Right common carotid artery plus branches (tissue), 1 donor: ENCODE measurements around a stretch of chr1.

DNA sequence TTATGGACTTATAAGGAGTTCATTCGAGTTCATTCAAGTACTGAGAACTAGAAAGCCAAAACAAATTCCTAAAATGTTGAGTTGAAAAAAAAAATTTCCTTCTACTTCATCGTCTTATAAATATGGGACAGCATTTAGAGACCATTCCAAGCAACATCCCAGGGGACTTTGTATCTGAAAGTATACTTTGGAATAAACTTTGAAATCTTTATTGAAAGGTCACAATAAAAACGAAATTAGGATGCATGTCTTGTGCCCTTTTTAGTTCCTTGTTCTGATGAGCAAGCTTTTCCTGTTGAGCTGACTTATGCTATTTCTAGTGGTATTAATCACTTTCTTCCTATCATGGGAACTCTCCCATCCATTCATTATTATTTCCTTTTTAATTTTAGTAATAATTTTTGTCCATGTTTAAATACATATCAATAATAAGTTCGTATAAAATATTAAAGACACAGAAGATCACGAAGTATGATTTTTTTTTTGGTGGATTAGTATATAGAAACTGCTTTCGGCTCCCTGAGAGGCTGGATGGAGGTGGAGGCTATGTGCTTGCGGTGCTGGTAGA is 4.0 kb upstream of the GBP2 start:
- PRO-cap: no peak

- PRO-cap: no peak
Measured at GRCh38 chr1:89286548-89287420, 14.1 kb upstream of the GBP5 start.

DNA sequence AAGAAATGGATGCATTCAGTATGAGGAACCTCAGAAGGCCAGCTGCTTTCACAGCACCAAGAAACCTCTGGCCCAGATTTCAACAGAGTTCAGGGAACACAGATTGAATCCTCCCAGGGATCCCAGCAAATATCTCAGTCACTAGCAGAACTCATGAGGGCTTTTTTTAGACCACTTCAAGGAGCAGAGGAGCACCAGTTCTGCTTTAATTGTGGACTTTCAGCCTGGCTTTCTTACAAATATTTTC is 6.5 kb upstream of the LRRC8B start:
- PRO-cap: no peak

DNA sequence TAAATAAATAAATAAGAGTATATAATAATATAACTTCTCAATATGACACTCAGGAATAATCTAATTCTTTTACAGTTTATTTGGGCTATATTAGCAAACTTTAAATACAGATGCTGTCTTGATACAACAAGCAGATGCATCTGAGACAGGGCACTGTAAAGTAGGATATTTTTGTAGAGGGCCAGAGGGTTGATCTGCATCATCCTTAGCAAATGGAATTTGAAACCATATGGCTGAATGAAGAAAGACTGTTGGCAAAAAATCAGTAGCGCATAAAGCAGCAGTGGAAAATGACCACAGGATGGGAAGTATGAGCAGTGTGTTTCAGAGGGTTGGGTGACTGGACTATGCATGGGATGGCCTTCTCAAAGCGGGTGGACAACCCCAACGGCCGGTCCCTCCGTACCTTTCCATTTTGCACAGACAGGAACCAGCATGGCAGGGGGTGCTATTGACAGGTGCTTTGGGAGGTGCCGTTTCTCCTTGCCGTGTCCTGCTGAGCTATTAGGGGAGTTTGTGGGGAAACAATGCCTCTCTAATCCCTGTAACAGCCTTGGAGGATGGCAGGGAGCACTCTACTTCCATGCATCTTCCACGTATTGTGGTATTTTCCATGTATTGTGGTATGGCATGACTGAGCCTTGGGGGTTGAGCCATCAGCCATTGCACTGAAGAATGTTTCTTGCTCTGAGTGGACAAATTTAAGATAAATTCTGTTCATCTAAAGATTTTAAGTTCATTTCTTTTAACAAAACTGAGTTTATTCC is 5.9 kb downstream of the LRRC8B start:
- PRO-cap: no peak

DNA sequence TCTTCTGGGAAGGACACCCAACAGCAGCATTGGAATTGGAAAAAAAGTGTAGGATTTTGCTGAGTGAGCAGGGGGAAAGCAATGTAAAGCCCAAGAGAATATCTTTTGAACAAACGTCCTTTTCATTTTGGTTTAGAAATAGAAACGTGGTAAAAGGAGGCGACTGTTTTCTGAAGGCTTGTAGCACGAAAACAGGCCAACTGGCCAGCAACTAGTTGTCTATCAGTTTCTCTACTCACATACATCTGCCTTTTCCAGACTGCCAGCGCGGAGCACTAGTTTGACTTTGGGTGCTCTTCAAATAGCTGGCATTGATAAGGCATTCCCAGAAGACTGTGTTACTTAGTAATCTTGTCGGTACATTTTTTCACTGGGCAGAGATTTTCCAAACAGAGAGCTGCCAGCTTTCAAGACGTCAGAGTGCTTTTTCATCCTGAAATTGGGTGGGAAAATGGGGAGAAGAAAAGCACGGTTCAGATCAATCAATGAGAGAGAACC is 1.1 kb upstream of the LRRC8C start:
- PRO-cap: no peak

DNA sequence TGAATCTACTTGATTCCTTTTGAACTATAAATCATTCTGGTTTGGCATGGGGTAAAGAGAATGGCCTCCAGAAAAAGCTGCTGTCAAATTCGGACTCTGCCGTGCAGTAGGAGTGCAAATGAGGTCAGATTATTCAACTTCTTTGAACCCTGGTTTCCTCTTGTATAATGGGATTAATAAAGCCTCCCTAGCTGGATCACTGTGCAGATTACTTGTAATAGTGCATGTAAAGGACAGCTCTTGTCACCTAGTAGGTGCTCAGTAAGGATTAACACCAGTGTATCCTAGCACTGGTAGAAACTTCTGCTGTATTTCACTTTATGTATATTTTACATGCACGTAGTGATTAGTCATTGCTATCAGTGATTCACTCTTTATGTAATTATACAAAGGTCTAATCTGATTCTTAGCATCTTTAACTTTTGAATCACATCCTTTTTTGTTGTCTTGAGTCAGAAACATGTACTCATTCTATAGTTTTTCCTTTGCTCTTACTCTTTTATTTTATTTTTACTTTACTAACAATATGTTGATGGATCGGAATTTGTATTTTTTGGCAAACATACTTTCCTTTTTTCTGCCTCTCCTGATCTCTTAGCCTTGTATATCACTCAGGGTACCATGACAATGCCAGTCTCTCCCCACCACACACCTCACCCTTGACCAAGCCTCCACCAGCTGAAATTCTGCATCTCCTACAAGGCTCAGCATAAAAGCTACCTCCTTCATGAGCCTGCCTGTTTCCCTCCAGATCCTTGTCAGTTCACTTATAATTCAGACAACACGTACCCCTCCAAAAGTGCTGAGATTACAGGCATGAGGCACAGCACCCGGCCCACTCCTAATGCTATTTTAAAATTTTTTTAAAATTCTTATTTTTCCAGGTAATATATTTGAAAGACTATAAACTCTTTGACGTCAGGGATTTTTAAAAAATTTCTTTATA is 3.3 kb downstream of the LRRC8C start:
- PRO-cap: no peak

GRCh38 chr1:89657713-89658440 is 25.0 kb downstream of the LRRC8C start:
- PRO-cap: no peak

DNA sequence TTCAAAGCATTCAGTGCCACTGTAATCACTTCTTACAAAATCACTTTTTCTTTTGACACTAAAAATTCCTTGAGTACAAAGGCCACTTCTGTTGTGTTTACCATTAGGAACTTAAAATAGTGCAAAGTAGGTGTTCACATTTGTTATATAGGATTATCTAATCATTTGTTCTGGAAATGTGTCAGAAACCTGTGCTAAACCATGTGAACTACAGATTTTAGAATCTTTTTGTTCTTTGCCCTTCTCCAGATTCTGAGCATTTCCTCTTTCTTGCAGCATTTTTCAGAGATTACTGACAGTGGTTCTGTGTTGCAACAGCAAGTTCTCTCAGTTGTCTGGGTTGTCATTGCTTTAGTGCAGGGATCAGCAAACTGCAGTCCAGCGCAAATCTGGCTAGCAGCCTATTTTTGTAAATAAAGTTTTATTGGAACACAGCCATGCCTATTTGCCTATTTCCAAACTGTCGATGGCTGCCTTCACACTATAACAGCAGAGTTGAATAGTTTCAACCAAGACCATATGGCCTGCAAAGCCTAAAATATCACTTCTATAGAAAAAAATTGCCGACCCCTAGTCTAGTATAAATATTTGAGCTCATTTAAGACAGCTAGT is 66.4 kb upstream of the LRRC8D start:
- PRO-cap: no peak

GRCh38 chr1:89836766-89837449 is 16.1 kb downstream of the LRRC8D start:
- PRO-cap: no peak

DNA sequence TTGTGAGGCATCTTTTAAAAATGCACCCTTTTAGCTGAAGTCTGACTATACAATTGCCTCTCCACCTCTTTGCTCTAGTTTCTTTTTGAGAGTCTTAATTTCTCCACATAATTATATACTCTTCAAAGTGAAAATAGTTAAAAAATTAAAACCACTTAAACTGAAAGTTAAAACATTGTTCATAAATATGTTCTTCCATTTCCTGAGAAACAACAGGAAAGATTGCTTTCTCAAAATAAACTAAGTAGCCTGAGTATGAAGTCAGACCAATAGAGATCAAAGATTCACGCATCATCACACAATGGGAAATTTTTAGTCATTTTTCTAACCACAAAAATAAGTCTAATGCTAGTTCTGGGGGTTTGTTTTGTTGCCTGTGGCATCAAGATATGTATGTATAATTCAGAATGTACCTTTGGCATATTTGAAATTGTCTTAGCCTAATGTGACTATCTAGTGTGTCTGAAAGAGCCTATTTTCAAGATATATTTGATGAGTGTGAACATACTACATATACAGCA is 34.8 kb downstream of the LRRC8D start:
- PRO-cap: no peak

- PRO-cap: no peak
Measured at GRCh38 chr1:91017241-91017553, 4.6 kb downstream of the ZNF644 start.

DNA sequence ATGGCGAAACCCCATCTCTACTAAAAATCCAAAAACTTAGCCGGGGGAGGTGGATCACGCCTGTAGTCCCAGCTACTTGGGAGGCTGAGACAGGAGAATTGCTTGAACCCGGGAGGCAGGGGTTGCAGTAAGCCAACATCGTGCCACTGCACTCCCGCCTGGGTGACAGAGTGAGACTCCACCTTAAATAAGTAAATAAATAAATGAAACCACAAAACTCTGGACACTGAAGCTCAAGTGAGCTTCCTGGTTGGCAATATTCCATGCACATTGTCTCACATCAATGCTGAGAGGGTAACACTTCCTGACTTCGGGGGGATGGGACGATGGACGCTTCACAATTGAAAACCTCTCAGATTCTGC is 69.9 kb upstream of the ZNF644 start:
- PRO-cap: no peak

- PRO-cap: bidirectional peak, plus-strand start at chr1:91731069, minus-strand start at chr1:91730824
Measured at GRCh38 chr1:91730731-91731287, 155.1 kb downstream of the TGFBR3 start.

- PRO-cap: bidirectional peak, plus-strand start at chr1:91736338, minus-strand start at chr1:91736265
Measured at GRCh38 chr1:91736034-91736580, 149.8 kb downstream of the TGFBR3 start.

GRCh38 chr1:91757832-91758086 is 128.2 kb downstream of the TGFBR3 start:
- PRO-cap: unidirectional peak, minus-strand start at chr1:91757929

DNA sequence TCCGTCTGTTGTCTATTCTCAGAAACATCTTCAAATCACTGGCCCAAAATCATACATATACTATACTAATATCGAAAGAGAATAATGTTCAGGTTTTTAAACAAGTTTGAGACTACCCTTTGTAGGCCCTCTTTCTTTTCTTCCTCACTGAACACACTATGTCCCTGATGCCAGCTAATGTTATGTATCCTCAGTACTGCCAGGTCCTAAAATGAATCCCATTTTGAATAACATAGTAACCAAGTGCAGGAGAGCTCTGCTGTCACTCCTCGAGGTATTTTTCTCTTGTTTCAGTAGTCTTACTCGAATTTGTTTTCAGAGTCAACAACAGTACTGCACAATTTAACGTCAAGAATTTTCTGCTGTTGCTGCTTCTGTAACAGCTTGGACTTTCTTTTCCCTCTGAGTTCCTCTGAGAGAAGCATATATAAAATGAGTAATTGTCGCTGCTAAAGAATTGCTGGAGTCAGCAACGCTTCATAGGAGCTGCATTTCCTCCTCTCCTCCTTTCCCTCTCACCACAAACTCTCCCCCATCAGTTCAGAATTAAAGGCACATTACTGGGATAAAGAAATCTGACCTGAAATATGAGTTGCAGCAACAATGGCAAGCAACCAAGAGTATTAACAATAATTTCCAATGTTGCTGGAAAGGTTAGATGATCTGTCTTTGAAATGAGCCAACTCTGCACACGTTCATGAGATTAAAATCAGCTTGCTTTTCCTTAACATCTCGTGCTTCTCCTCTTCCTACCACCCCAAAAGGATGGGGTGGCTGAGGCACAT is 90.5 kb downstream of the TGFBR3 start:
- PRO-cap: no peak

DNA sequence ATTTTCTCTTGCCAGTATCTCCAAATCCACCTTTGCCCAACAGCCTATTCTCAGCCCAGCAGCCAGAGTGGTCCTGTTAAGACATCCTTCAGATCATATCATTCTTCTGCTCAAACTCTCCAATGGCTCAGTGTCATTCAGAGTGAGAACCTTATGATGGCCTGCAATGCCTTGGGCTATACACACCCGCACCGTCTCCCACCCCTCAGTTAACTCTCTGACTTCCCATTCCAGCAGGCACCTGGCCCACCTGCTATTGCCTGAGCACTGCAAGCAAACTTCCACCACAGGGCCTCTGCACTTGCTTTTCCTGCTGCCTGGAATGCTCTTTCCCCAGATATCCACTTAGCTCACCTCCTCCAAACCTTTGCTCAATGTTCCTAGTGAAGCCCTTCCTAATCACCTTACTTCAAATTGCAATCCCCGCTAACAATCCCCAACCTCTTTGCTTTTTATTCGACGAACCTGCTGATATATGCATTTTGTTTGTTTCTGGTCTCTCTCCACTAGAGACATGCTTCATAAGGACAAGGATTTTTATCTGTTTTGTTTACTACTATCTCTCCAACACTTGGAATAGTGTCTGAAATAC is 36.7 kb downstream of the TGFBR3 start:
- PRO-cap: no peak

- PRO-cap: no peak
Measured at GRCh38 chr1:92634091-92634706, 147.5 kb upstream of the GFI1 start.

- PRO-cap: no peak
Measured at GRCh38 chr1:92672225-92672851, 112.6 kb downstream of the EVI5 start.

DNA sequence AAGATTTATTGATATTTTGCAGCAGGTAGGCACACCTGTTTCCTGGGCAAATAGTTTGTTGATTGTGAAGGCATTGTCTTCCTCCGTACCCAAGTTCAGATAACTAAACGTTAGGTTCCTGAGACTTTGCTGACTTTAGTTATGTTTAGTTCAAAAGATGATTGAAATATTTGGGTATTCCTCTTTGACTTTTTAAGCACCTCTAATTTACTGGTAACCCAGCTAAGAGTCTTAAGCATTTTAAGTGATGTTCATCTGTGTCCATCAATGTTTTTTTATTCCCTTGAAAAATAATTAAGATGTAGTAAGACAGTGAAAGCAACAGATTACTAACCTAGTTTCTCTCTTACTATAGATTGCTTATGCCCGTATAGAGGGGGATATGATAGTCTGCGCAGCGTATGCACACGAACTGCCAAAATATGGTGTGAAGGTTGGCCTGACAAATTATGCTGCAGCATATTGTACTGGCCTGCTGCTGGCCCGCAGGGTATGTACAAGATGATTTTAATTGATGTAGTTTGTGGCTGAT is 2.6 kb downstream of the RPL5 start:
- PRO-cap: no peak